WTC11 (cell line): ENCODE measurements around the gene HES6.

- PRO-cap = no peak
Measured at GRCh38 chr2:237922422-237923312, 44.1 kb upstream of the UBE2F start.

DNA sequence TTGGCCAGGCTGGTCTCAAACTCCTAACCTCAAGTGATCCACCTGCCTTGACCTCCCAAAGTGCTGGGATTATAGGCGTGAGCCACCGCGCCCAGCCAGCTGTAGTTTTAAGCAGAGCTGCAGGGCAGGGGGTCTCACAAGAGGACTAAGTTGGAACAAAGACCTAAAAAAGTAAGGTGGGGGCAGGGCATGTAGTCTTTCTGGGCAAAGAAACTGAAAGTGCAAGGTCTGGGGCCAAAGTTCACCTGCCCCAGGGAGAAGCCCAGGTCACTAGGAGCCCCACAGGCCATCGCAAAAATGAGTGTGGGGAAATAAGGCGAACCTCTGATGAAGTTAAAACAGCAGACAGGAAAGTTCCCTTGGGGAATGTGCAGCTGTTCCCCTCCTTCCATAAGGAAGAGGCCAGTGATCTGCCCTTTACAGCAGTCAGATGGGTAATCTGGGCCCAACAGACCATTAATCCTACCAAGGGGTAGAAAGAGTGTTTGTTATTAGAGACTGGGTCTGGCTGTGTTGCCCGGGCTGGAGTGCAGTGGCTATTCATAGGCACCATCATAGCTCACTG lies 2.7 kb downstream of the SCLY start:
- PRO-cap = no peak

- PRO-cap = bidirectional peak, plus-strand start at chr2:238240233, minus-strand start at chr2:238240038
Measured at GRCh38 chr2:238239766-238240540, at the start of gene HES6. TSS of gene HES6 (minus strand) at chr2:238240038.

DNA sequence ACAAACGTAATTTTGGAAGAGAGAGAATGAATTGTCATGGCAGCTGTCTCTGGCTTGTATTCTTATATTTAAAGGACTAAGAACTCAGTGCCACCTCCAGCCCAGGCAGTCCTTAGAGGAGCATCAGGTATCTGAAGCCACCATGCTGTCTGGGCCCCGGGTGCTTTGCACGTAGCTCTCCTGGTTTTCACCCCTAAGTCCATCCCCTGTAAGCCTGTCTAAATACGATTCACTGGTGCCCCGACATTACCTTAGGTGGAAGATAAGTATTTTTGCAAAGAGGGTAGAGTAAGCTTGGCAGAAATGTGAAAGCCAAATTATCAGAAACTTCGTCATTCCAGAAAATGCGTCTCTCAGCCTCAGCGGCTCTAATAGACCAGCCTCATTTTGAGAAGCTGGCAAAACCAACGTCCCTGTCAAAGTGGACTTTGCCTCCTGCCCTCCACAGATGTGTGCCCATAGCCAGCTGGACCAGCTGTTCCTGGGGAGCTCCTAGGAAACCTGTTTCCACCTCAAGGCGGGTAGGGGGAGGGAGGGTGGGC lies 3.8 kb downstream of the PER2 start:
- PRO-cap = no peak

GRCh38 chr2:238286520-238287068 lies 1.8 kb downstream of the PER2 start:
- PRO-cap = no peak

DNA sequence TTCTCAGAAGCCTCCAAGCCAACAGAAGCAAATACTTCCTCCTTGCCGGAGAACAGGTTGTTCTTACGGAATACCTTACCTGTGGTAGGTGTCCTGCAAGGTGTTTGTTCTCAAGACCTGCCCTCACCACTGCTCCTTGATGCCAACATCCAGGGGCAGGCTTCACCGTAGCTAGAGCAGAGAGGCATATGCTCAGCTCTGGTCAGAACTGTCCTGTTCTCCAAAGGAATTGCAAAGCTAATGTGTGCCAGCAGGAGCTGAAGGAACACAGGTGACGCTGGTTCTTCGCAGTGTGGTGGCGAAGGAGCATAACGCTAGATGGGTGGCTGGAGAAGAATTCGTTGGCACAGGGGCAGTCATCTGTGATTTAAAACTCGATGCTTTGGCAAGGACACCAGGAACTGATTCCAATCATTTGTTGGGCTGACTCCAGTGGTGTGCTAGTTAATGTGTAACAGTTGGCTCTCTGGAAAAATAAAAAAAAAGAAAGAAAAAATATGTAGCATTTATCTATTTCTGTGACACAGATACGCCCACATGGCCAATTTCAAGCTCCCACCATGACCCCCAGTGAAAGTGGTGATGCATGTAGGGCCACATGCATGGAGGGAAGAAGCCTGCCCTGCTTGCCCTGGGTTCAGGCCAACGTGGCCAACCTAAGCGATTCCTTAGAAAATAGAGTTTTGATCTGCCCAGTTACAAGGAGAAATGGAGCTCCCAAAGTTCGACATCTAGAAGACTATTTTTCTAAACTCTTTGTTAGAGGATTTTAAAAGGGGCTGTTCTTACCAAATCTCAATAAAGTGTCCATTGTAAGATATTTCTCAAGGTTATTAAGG lies 11.5 kb upstream of the PER2 start:
- PRO-cap = no peak

DNA sequence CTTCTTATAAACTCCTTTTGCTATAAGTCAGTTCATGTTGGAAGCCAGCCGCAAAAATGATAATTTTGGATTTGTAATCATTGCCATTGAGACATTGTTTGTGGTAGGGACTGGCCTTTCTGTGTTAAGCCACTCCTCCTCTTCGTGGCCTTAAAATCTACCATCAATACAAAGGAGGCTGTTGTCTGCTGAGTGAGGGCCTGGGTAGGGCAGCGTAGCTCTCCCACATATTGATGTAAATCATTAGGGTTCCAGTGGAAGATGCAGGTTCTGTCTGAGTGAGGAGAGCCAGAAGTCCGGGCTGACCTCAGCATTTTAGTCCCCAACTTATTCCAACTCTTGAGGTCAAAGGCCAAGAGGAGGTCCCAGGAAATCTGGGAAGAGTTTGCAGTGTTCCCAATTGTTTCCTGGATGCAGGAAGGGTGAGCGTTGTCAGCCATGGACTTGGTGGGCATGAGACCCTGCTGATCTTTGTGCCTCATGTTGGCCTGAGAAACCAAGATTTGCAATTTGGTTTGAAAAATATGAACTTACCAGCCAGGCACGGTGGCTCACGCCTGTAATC lies 12.2 kb upstream of the PER2 start:
- PRO-cap = no peak

GRCh38 chr2:238389806-238390319 lies 36.9 kb upstream of the ASB1 start:
- PRO-cap = no peak

DNA sequence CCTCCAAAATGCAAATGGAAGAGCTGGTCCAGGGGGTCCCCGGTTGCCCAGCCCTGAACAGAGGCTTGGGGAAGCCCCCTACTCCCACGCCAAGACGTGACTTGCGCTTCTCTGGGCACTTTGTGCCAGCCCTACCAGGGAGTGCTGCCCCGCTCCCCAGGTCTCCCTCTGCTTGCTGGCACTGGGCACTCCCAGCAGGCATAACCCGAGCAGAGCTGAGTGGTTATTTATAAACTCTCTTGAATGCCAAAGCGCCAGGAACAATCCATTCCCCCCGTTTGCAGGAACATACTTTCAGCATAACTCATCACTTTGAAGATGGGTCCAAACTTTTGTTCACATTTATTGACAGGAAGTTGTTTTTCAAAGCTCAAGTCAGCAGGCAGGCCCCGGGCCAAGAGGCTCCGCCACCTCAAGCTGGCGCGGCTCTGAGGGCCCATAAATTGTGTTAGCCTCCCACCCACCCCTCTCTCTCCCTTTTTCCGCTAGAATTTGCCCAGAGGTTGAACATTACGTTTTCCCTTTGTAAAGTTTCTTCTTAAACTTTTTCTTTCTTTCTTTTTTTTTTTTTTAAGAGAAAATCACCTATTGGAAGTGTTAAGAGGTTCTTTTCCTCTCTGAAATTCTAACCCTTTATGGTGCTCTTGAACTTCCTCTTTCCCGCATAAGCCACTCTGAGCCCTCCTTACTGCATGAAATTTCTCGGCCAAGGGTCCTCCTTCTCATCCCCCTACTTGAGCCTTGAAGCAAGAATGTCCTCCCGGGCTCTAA lies 170.5 kb downstream of the ASB1 start:
- PRO-cap = no peak

DNA sequence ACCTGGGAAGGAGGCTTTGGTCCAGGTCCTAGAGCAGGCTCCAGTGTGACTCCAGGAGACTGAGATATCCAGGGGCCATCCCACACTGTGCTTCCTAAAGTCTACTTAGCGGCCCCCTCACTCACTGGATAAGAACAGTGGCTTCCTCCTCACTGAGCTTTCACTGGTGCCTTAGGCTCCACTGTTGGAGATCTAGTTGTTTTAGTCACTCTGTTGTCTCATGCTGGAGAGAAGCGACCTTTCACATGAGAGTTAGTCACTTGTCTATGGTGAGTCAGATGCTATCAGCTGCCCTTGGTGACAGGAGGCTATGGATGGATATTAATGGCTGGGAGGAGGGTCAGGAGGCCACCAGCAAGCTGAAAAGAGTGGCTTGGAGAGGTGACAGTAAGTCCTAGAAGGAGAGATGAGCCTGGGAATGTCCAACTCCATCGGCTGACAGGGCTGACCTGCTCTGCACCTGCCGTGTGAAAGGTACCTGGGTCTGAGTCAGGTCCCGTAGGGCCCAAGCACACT lies 203.8 kb upstream of the TWIST2 start:
- PRO-cap = no peak

GRCh38 chr2:238644524-238645160 lies 203.2 kb upstream of the TWIST2 start:
- PRO-cap = no peak

GRCh38 chr2:238856798-238857313 lies 9.0 kb downstream of the TWIST2 start:
- PRO-cap = no peak

DNA sequence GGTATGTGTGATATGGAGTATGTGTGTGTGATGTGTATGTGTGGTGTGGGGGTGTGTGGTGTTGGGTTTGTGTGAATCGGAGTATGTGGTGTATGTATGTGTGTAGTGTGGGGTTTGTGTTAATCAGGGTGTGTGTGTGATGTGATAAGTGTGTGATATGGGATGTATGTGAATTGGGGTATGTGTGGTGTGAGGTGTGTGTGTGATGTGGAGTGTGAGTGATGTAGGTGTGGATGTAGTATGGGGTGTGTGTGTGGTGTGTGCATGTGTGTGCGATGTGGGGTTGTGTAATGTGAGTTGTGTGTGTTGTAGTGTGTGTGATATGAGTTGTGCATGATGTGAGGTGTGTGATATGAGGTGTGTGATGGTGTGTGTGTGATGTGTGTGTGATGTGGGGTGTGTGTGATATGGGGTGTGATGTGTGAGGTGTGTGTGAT lies 54.4 kb downstream of the TWIST2 start:
- PRO-cap = no peak

- PRO-cap = no peak
Measured at GRCh38 chr2:239098298-239098709, 250.4 kb downstream of the TWIST2 start.

DNA sequence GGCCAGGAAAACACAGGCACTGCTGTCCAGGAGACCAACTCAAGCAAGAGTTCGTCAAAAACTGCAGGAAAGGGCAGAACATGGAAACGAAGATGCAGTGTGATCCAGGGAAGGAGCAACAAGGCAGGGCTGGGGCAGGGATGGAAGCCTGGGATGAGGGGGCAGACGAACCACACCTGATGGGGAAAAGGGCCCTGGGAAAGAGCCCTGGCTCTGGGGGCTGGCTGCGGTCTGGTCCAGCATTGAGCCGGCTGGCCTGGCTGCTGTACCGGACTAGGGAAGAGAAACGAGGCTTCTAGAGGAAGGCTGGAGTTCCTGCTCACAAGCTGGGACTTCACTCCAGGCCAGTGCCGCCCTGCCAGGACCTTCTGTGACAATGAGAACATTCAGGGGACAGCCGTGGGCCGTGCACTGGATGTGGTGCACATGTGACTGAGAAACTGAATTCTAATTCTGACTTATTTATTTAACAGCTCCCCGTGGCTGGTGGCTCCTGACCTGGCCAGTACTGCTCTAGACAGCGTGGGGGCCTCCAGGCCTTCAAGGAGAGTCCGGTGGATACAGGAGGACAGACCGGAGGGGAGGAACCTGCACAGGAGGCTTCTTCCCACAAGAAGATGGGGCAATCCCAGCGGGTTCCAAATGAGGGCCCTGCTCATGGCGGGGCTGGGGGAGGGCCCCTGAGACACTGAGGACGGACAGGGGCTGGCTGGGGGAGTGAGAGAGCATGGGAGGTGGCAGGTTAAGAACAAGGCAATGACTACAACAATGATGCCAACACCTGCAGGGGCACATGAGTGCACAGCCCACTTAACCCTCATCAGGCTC lies 269.2 kb downstream of the HDAC4 start:
- PRO-cap = no peak

GRCh38 chr2:239143849-239144571 lies 256.8 kb downstream of the HDAC4 start:
- PRO-cap = no peak

DNA sequence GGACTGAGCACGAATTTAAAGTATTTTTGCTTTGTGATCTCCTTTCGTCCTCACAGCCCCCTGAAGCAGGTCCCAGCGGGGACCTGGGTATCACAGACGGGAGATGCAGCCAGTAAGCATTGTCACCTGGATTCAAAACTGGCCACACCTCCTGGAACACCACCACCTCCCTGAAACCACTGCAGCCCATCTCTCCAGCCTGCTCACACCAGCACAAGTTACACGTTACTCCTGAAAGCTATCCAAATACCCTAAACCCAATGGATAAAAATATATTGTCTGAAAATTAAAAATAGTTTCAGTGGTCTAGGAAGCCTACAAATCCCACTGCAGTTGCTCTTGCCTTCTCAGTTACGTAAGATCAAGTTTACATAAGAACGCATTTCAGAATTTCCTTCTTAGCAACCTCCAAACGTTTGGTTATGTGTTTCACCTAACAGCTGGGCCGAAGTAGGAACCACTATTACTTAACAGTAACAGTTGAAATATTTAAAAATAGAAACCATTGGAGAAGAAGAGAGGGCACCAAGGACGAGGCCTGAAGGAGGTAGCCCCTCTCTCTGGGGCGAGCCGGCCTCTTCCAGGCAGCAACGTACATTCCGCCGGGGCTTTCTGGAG lies 178.0 kb downstream of the HDAC4 start:
- PRO-cap = no peak

GRCh38 chr2:239276254-239277586 lies 124.1 kb downstream of the HDAC4 start:
- PRO-cap = no peak

DNA sequence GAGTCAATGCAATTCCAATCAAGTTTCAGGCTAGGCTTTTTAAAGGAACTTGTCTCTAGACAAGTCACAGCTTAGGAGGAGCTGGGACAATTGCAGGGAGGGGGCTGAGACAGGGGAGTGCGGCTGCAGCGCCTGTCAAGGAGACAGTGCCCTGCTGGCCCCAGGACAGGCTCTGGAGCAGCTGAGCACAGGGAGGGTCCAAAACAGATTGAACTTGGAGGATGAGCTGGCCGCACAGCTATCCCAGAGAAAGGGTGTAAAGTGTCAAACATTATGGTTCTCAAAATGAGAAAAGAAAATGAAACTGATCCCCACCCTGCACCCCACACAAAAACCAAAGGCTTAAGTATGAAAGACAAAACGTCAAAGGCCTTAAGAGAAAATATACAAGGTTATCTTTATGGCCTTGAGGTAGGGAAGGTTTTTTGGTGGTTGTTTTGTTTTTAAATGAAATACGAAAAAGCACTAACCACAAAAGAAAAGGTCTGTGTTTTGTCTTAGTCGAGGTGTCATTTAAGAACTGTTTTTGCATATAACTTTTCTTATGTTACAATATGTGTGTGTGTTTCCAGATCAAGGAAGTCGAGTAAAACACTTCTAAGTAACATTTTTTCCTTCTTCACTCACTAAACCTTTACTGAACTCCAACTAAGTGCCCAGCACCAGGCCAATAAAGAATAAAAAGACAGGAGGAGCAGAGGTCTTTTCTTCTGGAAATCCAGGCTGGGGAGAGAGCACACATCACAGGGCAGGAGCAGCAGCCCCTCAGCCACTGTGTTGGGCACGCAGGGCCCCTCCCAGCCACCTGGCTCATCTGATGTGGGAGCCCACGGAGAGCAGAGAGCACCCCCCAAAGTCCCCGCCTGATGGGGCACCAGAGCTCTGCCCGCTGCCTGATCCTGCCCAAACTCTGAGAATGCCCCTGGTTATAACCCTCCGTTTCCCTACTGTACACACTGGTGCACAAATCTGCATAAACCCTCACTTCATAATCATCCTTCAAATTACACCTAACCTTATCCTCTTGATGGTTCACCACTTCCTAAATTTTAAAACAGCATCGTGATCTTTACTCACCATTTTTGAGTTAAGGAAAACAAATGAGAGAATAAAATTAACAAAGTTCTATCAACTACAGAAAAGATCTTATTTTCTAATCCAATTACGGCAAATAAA lies 111.6 kb downstream of the HDAC4 start:
- PRO-cap = no peak

- PRO-cap = no peak
Measured at GRCh38 chr2:239296095-239297060, 104.4 kb downstream of the HDAC4 start.